Mammary epithelial cell (primary cell): ENCODE measurements around the genes CCDC97 and B3GNT8.

DNA sequence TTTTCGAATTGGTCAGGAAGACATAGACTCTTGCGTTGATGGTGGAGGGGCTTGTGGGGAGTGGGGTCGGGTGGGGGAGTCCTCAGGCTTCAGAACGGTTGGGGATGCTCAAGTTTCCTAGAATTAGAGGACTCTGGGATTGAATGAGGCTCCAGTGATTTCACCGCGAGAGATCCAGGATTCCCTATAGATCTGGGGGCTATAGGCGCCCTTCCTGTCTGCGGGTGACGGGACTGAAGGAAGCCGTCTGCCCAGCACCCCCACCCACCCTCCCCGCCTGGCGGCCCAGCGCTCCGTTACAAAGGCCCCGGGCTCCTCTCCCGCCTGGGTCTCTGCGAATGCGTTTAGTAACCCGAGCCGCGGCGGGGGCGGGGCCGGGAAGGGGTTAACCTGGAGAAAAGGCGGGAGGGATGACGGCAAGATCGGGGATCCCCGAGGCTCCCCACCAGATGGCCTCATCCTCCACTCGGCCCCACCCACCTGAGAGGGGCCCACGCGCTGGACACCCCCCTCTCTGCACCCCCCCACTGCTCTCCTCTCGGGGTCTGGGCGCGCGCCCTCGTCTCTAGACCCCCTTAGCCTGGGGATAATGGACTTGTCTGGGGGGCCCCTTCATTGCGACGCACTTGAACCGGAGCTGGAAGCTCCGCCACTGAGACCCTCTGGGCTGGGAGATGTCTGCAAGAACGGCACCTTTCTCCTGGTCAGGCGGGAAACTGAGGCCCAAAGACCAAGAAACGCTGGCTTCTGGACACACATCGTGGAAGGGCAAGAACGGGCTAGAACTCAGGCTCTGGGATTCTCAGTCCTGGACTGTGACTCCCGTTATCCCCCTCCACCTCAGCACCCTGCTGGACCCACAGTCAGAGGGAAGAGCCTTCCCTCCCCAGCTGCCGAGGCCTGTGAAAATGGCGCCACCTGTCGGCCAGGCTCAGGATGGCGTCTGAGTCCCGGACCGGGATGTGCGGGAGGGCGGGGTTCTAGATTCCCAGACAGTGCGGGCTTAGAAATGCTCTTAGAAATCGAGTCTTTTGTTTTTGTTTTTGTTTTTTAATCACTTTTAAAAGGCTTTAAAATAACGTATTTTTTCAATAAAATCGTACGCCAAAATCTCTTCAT is 3.0 kb upstream of the LTBP4 start:
- CAGE, long polyA plus RNA = no peak
- RRBS = 2% methylated on average over 10 of the region's 59 CpGs

DNA sequence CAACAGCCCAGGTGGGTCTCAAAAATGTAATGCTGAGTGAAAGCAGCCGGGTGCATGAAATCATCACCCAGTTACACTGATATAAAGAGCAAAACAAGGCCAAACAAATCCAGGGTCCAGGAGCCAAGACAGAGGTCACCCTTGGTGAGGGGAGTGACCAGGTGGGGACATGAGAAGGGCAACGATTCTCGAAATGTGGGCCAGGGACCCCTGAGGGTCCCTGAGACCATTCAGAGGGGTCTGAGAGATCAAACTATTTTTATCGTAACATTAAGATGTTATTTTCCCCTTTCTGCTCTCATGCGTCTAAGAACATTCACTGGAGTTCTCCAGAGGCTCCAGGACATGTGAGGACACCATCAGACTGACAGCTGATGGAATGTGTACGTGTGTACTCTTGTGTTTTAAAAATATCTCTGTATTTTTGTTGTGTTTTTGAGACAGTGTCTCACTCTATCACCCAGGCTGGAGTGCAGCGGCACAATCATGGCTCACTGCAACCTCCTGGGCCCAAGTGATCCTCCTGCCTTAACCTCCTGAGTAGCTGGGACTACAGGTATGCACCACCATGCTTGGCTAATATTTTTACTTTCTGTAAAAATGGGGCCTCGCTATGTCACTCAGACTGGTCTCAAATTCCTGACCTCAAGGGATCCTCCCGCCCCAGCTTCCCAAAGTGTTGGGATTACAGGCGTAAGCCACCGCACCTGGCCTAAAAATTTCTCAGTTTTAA is 10.5 kb downstream of the COQ8B start:
- CAGE, long polyA plus RNA = no peak
- RRBS = no CpG with 5 or more reads among the region's 11 CpGs

GRCh38 chr19:40989314-40990438 is 1.4 kb upstream of the CYP2B6 start:
- CAGE, long polyA plus RNA = no peak
- RRBS = no CpG with 5 or more reads among the region's 11 CpGs

GRCh38 chr19:41085563-41086286 is 2.5 kb upstream of the CYP2A13 start:
- CAGE, long polyA plus RNA = no peak
- RRBS = no CpG with 5 or more reads among the region's 1 CpG

DNA sequence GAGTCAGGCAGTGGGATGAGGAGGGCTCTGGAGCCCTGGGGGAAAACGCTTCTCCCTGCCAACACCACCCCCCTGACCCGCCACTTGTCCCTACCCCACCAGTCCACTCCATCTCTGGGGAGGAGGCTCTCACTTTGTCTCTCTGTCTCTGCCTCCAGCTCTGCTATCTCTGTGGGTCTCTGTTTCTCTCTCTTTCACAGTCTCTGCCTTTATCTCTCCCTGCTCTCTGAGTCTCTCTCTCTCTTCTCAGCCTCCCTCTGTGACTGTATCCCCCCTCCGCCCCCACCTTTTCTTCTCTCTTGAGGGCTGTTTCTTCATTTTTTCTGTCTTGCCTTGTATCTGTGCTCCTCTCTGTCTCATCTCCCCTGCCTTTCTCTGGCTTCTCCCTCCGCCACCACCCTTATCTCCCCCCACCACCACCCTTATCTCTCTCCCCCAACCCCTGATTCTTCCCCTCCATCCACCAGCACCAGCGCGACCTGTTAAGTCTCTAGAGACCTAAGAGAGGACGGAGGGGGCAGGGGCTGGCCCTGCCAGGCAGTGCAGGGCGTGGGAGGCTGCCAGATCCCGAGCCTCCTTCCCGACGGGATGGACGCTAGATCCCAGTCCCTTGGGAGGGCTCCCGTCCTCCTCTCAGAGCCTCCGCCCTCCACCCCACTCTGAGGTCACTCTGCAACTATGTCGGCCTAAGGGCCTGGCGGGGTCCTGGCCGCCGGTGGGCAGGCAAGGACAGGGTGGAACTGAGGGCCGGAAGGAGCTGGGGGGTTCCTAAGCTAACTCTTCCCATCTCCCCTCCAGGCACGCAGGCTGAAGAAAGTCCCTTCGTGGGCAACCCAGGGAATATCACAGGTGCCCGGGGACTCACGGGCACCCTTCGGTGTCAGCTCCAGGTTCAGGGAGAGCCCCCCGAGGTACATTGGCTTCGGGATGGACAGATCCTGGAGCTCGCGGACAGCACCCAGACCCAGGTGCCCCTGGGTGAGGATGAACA is 1.1 kb downstream of the AXL start:
- CAGE, long polyA plus RNA = no peak
- RRBS = 10% methylated on average over 3 of the region's 28 CpGs

DNA sequence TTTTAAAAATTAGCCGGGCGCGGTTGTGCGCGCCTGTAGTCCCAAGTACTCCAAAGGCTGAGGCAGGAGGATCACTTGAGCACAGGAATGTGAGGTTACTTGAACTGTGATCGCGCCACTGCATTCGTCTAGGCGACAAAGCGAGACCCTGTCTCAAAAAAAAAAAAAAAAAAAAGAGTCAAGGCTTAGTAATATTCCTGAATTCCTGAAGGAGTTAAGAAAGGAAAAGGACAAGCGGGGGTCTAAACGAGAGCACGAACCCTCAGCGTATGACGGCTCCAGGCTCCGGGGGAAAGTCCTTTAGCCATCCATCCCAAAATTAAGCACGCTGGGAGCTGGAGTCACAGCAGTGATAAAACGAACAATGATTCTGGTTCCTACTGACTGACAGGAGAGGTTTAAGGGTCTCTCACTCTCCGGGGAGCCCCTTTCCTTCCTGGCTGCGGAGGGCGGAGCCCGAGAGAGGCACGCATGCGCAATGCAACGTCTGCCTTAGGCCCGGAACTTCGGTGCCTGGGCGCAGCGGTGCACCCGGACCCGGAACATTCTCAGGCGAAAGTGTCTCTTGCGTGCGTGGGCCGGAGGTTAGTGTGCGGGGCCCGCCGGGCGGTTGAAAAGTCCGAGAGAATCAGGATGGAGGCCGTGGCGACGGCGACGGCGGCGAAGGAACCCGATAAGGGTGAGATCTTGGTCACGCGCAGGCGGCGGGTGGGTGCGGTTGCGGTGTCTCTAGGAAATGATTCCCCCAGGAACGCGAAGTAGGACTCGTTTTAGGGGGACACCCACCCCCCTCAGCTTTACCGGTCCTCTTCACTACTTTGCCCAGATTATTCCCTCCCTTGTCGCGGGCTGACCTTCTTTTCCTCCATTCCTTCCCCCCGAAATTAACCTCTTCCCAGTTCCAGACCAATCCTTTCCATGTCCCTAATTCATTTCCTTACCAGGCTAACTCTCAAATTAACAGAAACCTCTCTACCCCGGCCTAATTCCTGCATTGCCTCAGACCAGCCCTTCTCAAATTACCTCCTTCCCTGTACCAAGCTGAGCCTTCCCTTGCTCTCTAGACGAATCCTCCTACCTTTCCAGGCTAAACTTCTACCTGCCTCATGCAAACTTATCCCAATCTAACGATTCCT is at the start of gene CCDC97:
TSS of gene CCDC97 (plus strand) at position 495 of the 1,136 bp plus-strand sequence.
- CAGE, long polyA plus RNA = no peak
- RRBS = 2% methylated on average over 7 of the region's 64 CpGs

GRCh38 chr19:41330658-41331475 is 20.9 kb downstream of the CCDC97 start:
- CAGE, long polyA plus RNA = no peak
- RRBS = no CpG with 5 or more reads among the region's 43 CpGs

DNA sequence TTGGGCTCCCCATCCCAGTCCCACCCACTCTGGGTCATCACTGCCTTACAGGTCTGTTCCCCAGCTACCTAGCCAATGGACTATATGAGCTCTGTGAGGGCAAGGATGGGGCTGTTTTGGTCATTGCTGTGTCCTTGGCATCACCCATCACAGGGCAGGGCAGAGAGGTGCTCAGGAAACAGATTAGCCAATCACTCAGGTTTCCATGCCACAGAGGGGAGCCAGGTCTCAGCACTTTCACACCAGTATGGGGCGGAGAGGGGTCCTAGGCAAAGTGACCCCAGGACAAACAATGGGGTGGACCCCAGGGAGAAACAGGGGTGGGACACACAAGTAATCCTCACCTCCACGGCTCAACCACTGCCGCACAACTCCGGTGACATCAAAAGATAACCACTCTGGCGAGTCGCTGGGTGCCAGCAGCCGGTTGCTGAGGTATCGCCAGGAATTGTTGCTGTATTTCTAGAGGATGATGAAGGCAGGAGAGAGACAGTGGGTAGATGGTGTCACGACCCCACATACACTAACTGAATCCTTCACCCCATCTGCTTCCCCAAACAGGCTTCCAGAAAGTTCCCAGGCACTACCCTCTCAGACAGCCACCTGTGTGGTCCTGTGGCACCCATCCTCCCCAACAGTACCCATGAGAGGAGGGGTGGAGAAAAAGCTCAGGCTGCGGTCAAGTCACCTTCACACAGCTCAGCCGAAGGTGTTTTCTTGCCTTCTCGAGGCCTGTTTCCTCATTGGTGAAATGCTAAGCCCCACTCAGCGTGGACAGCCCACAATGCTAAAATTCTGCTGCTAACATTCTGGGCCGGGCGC is 9.1 kb downstream of the TGFB1 start:
- CAGE, long polyA plus RNA = no peak
- RRBS = 95% methylated on average over 3 of the region's 15 CpGs

GRCh38 chr19:41352653-41353521 is 835 bp downstream of the TGFB1 start:
- CAGE, long polyA plus RNA = no peak
- RRBS = 2% methylated on average over 40 of the region's 72 CpGs

DNA sequence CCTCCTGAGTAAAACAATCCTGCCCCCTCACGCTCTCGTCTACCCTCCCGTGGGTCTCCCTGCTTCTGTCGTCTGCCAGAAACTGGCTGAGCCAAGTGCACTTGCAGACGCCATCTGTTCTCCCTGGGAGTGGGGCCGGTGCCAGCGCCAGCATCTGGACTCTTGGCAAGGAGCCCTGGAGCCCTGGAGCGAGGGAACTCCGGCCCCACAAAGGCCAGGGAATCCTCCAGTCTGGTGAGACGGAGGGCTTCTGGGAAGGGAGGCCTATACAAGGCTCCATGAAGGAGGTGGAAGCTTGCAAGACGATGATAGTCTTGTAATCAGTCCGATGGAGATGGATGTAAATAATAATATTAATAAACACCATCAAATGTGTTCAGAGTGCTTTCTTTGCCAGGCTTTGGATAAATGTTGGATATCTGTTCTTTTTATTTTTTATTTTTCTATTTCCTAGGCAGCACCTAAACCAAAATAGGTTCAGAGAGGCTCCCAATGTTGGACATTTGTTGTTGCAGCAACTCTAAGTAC is 2.2 kb upstream of the TMEM91 start:
- CAGE, long polyA plus RNA = no peak
- RRBS = 3% methylated on average over 4 of the region's 12 CpGs

- CAGE, long polyA plus RNA = no peak
- RRBS = no CpG with 5 or more reads among the region's 13 CpGs
Measured at GRCh38 chr19:41407086-41407988, 9.7 kb downstream of the BCKDHA start.

DNA sequence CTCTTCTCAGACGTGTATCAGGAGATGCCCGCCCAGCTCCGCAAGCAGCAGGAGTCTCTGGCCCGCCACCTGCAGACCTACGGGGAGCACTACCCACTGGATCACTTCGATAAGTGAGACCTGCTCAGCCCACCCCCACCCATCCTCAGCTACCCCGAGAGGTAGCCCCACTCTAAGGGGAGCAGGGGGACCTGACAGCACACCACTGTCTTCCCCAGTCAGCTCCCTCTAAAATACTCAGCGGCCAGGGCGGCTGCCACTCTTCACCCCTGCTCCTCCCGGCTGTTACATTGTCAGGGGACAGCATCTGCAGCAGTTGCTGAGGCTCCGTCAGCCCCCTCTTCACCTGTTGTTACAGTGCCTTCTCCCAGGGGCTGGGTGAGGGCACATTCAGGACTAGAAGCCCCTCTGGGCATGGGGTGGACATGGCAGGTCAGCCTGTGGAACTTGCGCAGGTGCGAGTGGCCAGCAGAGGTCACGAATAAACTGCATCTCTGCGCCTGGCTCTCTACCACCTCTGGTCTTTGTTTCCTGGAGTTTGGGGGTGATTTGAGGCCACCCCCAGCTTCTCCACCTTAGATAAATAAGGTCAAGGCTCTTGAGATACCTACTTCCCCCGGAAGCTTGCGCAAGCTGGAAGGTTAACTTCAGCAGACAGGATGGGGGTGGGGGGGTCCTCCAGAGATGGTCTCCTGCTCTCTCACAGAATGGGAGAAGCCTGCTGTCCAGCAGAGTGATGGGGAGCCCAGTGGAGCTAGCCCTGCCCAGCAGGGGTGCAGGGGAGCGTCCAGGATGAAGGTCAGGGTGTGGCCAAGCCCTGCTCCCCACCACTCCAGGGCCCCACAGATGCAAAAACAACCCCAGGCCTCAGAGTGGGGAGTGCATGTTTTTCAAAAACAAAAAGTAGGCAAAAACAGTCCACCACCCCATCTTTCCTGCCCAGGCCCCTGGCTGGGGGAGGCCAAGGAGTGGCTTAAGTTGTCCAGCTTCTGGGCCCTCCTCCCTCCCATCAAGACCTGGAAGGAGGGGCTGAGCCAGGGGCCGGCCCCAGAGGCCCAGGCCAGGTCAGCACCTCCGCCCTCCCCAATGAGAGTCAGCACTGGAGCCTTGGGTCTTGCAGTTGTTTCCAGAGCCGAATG is 2.3 kb downstream of the B3GNT8 start:
- CAGE, long polyA plus RNA = no peak
- RRBS = no CpG with 5 or more reads among the region's 21 CpGs

GRCh38 chr19:41427257-41427638 is at the start of gene B3GNT8:
Gene B3GNT8, minus strand, starts transcription at chr19:41427374.
- CAGE, long polyA plus RNA = no peak
- RRBS = 2% methylated on average over 6 of the region's 13 CpGs

- CAGE, long polyA plus RNA = no peak
- RRBS = no CpG with 5 or more reads among the region's 14 CpGs
Measured at GRCh38 chr19:41479614-41480202, 36.8 kb downstream of the ERICH4 start.

DNA sequence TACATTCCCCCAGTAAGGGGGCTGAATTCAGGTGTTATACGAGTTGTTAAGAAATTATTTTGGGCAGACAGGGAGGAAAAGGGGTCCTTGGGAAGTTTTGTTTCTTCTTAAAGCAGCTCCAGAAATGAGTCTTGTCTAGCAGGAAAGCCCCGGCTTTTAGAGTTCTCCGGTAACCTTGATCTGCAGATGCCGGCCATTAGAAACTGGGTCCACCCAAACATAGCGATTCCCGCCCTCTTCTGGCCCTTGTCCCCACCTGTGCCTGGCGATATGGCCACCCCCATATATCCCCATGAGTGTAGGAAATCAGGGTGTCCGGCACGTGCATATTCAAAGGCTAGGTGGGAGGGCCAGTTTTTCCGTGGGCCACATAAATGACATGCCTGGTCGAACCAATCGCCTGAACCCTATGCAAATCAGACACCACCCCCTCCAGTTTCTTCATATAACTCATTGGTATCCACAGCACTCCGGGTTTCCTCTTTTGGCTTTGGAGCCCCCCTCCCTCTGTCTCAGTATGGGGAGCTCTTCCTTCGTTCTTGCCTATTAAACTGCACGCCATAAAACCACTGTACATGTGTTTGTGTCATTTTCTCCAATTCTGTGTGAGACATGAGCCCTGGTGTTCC is 37.4 kb downstream of the ERICH4 start:
- CAGE, long polyA plus RNA = no peak
- RRBS = no CpG with 5 or more reads among the region's 15 CpGs

DNA sequence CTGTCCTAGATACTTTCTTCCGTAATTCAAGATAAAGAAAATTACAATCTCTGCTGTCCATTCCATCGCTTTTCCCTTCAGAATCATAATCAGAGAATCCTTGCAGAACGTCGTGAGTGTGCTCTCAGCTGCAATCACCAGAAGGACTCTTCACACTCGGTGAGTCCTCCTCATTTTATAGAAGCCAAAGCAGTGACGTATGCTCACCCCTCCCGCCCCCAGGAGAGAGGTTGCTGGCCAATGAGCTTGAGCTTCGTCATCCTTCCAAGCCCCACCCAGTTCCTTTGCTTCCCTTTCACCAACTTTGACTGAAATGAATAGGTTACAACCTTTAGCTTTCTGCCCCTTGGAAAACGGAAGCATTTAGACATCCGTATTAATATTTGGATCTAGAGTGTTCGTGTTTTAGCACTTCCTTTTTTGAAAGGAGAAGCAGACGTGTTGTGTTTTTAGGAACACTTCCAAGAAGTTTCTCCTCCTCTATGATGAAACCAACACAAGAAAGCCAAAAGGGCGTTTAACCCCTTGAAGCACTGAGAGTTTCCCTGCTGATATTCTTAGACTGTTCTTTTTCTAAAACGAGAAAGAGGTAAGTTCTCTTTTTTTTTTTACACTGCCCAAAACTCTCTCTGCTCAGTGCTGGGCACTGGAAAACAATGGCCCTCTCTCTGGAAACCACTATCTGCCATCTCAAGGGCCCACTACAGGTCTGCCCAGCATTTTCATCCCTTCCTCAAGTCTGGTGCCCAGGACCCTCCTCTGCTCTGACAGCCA is 44.4 kb upstream of the CEACAM21 start:
- CAGE, long polyA plus RNA = no peak
- RRBS = no CpG with 5 or more reads among the region's 14 CpGs

- CAGE, long polyA plus RNA = no peak
- RRBS = no CpG with 5 or more reads among the region's 6 CpGs
Measured at GRCh38 chr19:41534846-41535816, 40.8 kb upstream of the CEACAM21 start.

DNA sequence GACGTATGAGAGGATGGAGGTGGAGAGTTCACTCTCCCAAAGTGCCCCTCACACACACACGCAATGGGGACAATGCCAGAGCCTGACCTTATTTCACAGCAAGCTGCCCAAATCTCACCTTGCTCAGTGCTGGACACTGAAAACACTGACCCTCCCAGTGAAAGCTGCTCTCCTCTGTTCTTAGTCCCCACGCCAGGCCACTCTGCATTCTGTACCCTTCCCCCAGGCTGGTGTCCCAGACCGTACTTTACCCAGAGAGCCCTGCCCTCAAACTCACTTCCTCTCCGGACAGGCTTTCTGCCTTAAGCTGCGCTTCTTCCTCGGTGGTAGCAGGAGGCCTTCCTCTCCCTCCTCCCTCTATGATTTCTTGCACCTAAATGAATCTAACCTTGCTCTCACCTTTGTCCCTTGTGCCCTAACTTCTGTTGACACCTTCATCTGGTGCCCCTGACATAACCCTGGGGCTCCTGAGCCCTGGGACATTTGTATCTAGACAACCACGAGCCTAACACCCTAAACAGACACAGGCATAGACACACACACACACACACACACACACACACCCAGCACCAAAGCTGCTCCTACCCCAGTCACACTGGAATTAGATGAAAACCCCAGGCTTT is 29.6 kb upstream of the CEACAM21 start:
- CAGE, long polyA plus RNA = no peak
- RRBS = no CpG with 5 or more reads among the region's 8 CpGs

- CAGE, long polyA plus RNA = no peak
- RRBS = no CpG with 5 or more reads among the region's 1 CpG
Measured at GRCh38 chr19:41637579-41637957, 10.7 kb upstream of the CEACAM4 start.

GRCh38 chr19:41671433-41672072 is 16.5 kb downstream of the CEACAM7 start:
- CAGE, long polyA plus RNA = no peak
- RRBS = no CpG with 5 or more reads among the region's 6 CpGs